Esophagus muscularis mucosa (tissue), 4 donors: ENCODE data around the gene CEND1.

DNA sequence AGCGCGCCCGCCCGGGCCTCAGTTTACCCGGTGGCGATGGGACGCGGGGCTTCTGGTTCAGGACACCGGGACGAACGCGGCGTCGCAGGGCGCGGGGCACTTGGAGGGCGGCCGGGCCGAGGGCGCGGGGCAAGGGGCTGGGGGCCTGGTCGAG lies 157 bp downstream of the EPS8L2 start:
- PRO-cap: no peak
- RAMPAGE, long total RNA, 4 experiments: no peak in any of the 4 experiments

- PRO-cap: no peak
- RAMPAGE, long total RNA, 4 experiments: no peak in any of the 4 experiments
These were observed 6.7 kb downstream of the EPS8L2 start for GRCh38 chr11:712693-713196.

DNA sequence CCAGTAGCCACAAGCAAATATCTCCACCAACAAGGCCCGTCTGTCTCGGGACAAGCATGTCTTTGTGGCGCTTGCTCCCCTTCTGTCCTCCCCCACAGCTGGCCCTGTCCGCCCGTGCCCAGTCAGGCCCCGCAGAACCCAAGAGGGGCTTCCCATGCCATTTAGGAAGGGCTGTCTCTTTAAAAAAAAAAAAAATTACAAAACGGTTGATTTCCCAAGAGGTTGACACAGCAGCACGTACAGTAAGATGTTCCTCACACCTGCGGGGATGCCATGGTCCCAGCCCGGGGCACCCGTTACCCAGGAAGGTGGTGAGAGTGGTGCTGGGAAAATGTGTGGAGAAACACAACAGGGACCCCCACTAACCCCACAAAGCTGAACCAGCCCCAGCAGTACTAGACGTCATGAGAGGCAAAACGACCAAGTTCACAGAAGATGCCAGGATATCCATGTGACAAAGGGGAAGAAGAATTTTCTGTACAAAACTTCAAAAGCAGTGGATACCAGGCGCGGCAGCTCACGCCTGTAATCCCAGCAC lies 17.5 kb upstream of the TALDO1 start:
- PRO-cap: no peak
- RAMPAGE, long total RNA, 4 experiments: no peak in any of the 4 experiments

- PRO-cap: unidirectional peak, minus-strand start at chr11:790088
- RAMPAGE, long total RNA, 4 experiments: start-site peak on the minus strand in 3 of 4 experiments, at chr11:790067-790118 at its widest, 9 to 43 reads per replicate
These were observed at the start of gene CEND1 for GRCh38 chr11:790005-790987. Gene CEND1, minus strand, starts transcription at chr11:790090.

DNA sequence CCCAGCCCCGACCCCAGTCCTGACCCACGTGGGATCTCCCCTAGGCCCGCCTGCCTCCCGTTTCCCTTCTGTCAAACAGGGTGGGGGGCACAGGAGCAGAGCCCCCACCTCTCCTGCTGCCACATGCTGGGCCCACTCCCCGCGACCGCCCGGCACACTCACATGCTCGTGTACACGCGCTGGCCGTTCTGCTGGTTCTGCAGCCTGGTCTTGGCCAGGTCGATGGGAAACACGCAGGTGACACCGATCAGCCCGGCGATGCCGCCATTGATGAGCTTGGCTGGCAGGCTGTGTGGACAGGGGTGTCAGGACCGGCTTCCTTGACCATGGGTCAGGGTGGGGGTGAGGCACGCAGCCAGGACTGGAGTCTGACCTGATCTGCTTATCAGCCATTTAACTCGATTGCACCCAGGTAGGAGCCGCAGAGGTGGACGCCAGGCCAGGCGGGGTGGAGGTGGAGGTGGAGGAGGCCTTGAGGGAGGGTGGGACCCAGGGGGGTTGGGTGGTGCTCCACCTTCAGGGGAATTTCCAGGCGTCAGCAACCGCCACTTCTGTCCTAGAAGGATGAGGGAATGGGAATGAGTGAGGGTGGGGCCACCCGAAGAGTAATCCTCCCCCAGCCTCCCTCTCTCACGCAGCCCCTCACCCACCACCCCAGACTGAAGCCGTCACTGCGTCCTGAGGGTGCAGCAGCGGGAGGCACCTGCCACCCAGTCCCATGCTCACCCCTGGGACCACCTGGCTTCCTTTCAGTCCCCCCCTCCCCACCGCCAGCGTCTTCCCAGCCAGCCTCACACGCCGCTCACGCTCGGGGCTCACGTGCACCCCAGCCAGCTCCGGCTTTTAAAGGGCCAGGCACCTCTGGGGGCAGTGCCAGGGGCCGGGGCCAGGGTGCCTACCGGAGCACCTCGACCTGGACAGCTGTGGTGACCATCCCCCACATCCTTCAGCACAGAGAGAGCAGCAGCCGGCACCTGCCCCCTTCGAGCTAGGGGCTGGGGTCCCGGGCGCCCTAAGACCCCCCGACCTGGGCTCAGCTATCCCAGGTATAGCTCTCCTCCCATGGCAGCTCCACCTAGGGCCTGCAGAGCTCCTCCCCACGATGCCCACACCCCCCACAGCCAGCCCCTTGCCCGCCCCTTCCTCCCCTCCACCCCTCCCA lies 3.1 kb downstream of the SLC25A22 start:
- PRO-cap: no peak
- RAMPAGE, long total RNA, 4 experiments: no peak in any of the 4 experiments

GRCh38 chr11:849223-850119 lies 6.8 kb downstream of the TSPAN4 start:
- PRO-cap: no peak
- RAMPAGE, long total RNA, 4 experiments: no peak in any of the 4 experiments

- PRO-cap: no peak
- RAMPAGE, long total RNA, 4 experiments: no peak in any of the 4 experiments
These were observed 17.1 kb downstream of the TSPAN4 start for GRCh38 chr11:859509-860468.

DNA sequence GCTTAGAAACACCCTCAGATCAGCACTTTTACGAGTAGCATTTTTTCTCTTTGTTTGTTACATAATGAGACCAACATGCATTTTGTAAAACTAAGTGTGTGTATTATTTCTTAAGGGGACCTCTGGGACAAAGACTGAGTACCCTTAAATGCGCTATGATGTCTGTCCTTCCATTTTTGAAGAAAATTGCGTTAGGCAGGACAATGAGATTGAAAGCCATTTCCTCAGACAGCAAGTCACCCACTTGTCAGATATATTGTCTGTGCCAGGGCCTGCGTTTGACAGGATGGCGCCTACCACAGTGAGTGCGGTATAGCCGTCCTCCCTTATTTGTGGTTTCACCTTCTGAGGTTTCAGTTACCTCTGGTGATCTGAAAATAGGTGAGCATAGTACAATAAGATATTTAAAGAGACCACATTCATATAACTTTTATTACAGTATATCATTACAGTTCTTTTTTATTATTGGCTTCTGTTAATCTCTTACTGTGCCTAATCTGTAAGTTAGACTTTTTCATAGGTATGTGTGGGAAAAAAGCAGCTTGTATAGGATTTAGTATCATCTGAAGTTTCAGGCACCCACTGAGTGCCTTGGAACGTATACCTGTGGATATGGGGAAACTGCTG lies 2.3 kb downstream of the AP2A2 start:
- PRO-cap: no peak
- RAMPAGE, long total RNA, 4 experiments: no peak in any of the 4 experiments

DNA sequence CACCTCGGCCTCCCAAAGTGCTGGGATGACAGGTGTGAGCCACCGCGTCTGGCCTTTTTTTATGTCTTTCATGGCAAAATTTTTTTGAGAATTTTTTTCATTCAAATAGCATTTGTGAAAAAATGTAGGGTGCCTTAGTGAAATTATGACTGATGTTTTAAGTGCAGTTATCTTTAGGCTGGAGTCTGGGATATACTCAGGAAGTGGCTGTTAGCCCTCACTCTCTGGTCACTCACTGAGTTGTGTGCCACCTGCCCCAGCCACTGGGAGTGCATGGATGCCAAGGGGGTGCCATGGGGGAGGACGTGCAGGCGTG lies 36.5 kb downstream of the MUC6 start:
- PRO-cap: no peak
- RAMPAGE, long total RNA, 4 experiments: no peak in any of the 4 experiments

- PRO-cap: no peak
- RAMPAGE, long total RNA, 4 experiments: no peak in any of the 4 experiments
These were observed 16.7 kb upstream of the MUC6 start for GRCh38 chr11:1052974-1053918.

GRCh38 chr11:1083253-1084307 lies 47.1 kb upstream of the MUC6 start:
- PRO-cap: no peak
- RAMPAGE, long total RNA, 4 experiments: no peak in any of the 4 experiments

GRCh38 chr11:1099328-1100092 lies 58.2 kb upstream of the MUC5AC start:
- PRO-cap: no peak
- RAMPAGE, long total RNA, 4 experiments: no peak in any of the 4 experiments

GRCh38 chr11:1240671-1241285 lies 17.9 kb downstream of the MUC5B start:
- PRO-cap: no peak
- RAMPAGE, long total RNA, 4 experiments: no peak in any of the 4 experiments

DNA sequence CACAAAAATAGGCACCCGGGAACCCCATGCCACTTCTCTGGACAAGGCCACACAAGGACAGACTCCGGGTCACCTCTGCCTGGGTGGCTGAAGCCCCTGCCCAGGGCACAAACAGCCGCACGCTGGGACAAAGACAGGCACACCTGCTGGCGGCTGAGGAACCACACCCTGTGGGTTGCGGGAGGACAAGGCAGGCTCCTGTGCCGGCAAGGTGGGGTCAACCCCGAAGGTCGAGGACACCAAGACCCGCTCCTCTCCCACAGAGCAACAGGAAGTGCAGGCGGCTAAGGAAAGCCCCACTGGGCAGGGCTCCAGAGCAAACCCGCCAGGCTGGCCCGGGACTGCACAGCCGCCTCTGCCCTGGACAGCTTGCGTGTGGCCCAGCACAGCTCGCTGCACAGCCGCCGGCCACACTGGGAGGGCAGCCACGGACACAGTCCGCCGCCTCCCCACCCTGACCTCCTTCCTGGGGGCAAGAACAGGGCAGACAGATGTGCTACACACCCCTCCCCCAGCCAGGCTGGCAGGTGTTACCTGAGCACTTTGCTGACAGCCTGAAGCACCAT lies 583 bp downstream of the MOB2 start:
- PRO-cap: no peak
- RAMPAGE, long total RNA, 4 experiments: no peak in any of the 4 experiments

DNA sequence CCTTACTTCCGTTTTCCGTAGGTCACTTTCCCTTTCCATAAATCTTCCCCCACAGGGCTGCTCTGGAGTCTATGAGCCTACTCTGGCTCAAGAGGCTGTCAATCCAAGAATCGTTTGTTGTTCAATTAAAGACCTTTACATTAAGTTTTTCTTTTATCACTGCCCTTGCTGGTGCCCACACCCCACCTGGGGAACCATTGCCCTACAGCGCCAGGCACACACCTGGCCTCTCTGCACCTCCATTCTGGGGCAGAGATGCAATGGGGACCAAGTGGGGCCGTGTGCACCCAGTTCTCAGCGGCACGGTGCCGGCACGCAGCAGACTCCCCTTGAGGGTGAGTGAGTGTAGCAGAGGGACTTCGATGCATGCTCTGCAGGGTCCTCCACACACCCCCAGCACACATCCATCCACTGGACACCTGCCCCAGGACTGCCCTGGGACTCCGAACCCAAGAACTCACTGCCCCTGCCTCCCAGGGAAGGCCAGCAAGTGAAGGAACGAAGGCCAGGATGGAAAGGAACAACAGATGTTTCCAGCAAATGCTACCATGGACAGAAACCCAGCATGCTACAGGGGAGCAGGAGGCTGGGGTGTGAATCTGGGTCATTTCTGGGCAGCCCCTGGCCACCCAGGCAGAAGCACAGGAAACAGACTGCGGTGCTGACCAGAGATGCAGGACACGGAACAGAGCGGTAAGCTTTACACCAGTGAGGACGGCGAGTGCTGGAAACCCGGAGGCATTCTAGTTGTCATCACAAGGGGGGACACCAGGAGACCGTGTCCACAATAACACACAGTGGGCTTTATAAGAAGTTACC lies 32.5 kb upstream of the MOB2 start:
- PRO-cap: no peak
- RAMPAGE, long total RNA, 4 experiments: no peak in any of the 4 experiments

DNA sequence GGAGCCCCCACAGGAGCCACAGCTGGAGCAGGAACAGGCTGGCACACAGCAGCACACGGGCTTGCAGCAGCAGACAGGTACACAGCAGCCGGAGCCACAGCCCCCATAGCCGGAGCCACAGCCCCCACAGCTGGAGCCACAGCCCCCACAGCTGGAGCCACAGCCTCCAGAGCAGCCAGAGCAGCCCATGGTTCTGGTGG lies 166 bp downstream of the KRTAP5-3 start:
- PRO-cap: no peak
- RAMPAGE, long total RNA, 4 experiments: no peak in any of the 4 experiments

DNA sequence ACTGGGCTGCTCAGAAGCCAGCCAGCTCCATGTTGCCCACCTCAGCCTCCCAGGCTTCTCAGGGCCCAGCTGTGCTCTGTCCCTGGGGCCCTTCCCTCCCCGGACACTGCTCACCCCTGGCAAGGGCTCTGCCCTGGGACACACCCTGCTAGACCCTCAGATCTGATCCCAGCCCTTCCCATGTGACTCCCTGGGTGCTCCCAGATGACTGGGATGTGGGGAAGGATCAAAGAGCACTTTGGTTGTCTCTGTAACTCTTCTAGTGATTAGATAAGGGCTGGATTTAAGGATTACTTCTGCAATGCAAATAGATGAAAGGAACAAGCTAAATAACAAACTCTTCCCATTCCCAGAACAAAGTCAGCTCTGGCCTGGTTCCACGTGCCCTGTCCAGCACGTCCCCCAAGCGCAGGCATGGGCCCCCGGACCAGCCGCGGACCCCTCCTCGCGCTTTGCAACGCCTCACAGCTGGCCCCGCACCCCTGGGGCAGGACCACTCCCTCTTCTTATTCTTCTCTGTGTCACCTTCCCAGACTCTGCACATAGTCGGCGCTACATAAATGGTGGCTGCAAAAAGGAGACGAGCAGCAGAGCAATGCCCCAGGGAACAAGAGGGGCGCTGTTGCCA lies 5.8 kb upstream of the KRTAP5-6 start:
- PRO-cap: no peak
- RAMPAGE, long total RNA, 4 experiments: no peak in any of the 4 experiments

DNA sequence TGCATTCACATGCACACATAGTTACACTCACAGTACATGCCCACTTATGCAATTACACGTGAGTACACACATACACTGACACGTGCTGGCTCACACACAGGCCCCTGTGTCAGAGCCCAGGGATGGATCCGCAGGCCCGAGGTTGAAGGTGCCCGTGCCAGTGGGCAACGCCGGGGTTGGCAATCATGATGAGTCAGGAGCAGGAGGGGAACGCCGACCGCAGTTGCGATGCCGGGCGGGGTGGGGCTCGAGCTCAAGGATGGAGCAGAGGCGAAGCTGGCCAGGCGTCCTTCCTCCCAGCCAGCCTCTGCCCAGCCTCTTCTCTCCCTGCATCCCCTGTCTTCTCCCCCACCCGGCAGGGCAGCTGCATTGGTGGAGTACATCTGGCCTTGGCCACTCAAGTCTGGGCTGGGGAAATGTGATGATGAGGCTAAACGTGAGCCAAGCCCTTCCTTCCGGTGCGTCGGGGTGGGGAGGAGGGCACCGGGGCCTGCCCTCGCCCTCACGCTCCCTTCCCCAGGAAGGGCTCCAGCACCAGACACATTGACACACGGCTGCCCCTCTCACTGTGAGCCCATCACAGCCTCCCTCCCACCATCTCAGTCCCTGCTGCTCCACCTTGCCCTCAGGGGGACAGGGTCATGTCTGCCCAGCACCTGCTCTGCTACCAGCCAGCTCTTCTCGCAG lies 3.9 kb downstream of the IFITM10 start:
- PRO-cap: bidirectional peak, plus-strand start at position 519 of the sequence, minus-strand start at position 309 of the sequence
- RAMPAGE, long total RNA, 4 experiments: no peak in any of the 4 experiments

GRCh38 chr11:1756807-1757216 lies 6.4 kb upstream of the IFITM10 start:
- PRO-cap: no peak
- RAMPAGE, long total RNA, 4 experiments: no peak in any of the 4 experiments

GRCh38 chr11:1833964-1834594 lies 711 bp upstream of the SYT8 start:
- PRO-cap: no peak
- RAMPAGE, long total RNA, 4 experiments: no peak in any of the 4 experiments